Epithelial cell of proximal tubule (primary cell): ENCODE measurements around a stretch of chr1.

DNA sequence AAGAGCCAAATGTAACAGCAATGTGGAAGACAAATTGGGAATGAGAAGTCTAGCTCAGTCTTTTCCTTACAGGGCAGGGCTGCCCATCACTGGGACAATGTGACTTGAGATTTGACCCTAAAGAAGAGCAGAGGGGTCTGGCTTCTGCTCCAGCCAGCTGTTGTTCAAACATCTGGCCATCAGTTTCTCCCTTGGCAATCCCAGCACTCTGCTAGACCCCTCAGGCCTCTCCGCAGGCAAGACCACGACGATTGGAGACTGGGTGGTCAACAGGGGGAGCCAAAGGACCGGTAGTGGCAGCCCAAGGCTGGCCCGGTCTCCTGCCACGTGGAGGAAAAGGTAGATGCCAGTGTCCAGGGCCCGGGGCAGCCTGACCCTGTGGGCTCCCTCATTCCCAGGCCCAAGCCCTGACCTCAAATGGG is 25.0 kb downstream of the S100A6 start:
- RAMPAGE, long total RNA, result no peak
- RRBS, result no CpG with 5 or more reads among the region's 7 CpGs

DNA sequence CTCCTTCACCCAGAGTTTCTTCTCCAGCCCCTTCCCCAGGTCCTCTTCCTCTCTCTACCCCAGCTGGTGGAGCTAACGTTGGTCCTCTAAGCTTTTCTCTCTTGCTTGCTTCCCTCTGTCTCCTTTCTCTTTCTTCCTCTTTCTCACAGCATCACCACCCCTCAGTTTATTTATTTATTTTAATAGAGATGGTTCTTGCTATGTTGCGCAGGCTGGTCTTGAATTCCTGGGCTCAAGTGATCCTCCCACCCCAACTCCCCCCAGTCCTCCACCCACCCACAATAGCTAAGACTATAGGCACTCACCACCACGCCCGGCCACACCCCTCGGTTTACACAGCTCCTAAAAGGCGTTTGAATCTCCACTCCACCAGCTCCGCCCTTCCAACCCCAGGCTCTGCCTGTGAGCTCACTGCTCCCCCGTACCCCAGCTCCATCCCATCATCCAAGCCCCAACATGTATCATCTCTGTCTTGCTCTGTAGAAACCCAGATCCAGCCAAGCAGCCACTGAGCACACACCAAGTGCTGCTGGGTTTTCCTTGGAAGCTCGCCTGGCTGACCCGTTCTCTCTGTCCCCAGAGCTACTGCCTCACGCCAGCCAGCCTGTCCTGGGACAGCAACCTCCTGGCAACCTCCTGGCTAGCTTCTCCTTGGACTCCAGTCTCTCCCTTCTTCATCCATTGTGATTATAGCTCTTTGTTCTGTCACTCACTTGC is 11.9 kb upstream of the S100A2 start:
- RAMPAGE, long total RNA, result no peak
- RRBS, result no CpG with 5 or more reads among the region's 11 CpGs

- RAMPAGE, long total RNA, result no peak
- RRBS, result no CpG with 5 or more reads among the region's 3 CpGs
These were observed 3.3 kb downstream of the ILF2 start for GRCh38 chr1:153667503-153667910.

DNA sequence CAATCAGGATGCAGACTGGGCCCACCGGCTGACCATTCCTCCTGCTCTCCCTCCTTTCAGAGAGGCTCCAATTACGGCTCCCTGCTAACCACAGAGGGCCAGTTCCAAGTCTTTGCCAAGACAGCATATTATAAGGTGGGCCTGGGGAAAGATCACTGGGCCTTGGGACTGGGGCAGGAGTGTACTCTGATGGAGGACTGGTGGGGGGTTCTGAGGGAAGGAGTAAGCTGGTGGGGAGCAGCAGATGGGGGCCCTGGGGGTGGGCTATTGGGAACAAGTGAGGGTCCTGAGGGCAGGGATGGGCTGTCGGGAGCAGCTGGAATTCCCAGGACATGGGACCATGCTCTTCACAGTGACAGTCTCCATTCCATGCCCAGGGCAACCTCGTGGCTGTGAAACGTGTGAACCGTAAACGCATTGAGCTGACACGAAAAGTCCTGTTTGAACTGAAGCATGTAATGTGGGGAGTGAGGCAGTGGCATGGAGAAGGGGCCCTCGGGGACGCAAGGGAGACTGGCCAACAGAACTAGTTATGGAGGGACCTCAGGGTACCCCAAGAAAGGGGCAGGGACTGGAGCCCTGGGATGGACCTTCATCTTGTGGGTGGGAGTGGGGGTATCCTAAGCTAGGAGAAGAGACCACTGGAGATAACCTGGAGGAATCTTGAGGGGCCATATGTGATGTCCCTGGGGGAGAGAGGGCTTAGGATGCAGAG is 7.4 kb downstream of the NPR1 start:
- RAMPAGE, long total RNA, result no peak
- RRBS, result no CpG with 5 or more reads among the region's 10 CpGs

DNA sequence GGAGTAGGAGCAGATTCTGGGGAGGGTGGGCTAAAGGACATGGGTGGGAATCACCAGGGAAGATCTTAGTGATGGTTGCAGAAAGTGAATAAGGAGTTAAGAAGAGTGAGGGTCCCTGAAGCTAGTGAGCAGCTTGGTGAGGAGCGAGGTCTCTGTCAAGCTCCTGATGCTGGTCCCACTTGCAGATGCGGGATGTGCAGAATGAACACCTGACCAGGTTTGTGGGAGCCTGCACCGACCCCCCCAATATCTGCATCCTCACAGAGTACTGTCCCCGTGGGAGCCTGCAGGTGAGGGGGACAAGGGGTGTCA is 7.9 kb downstream of the NPR1 start:
- RAMPAGE, long total RNA, result no peak
- RRBS, result no CpG with 5 or more reads among the region's 4 CpGs

DNA sequence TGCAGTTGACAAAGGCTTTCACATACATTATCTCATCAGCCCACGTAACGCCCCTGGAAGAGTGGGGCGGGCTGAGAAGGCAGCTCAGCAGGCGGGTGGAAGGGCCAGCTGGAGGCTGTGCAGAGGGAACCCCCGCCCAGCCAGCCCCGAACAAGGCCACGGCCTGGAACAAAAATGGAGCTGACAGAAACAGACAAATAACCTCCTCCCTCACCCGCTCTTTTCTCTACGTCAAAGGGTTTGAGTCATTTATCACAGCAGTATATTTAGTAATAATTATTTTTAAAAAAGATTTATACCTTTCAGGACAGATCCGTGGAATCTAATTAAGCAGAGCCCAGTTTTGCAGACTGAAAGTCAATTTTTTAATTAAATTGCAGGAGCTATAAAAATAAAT is 20.0 kb downstream of the NPR1 start:
- RAMPAGE, long total RNA, result no peak
- RRBS, result no CpG with 5 or more reads among the region's 10 CpGs

DNA sequence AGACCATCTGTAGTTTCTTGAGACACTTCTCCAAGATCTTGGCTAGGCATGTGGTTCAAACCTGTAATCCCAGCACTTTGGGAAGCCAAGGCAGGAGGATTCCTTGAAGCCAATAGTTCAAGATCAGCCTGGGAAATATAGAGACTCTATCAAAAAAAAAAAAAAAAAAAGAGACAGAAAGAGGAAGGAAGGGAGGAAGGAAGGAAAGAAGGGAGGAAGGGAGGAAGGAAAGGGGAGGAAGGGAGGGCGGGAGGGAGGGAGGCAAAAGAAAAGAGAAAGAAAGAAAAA is 20.4 kb upstream of the INTS3 start:
- RAMPAGE, long total RNA, result no peak
- RRBS, result no CpG with 5 or more reads among the region's 1 CpG

GRCh38 chr1:153746823-153747450 is 19.1 kb downstream of the INTS3 start:
- RAMPAGE, long total RNA, result no peak
- RRBS, result no CpG with 5 or more reads among the region's 8 CpGs

DNA sequence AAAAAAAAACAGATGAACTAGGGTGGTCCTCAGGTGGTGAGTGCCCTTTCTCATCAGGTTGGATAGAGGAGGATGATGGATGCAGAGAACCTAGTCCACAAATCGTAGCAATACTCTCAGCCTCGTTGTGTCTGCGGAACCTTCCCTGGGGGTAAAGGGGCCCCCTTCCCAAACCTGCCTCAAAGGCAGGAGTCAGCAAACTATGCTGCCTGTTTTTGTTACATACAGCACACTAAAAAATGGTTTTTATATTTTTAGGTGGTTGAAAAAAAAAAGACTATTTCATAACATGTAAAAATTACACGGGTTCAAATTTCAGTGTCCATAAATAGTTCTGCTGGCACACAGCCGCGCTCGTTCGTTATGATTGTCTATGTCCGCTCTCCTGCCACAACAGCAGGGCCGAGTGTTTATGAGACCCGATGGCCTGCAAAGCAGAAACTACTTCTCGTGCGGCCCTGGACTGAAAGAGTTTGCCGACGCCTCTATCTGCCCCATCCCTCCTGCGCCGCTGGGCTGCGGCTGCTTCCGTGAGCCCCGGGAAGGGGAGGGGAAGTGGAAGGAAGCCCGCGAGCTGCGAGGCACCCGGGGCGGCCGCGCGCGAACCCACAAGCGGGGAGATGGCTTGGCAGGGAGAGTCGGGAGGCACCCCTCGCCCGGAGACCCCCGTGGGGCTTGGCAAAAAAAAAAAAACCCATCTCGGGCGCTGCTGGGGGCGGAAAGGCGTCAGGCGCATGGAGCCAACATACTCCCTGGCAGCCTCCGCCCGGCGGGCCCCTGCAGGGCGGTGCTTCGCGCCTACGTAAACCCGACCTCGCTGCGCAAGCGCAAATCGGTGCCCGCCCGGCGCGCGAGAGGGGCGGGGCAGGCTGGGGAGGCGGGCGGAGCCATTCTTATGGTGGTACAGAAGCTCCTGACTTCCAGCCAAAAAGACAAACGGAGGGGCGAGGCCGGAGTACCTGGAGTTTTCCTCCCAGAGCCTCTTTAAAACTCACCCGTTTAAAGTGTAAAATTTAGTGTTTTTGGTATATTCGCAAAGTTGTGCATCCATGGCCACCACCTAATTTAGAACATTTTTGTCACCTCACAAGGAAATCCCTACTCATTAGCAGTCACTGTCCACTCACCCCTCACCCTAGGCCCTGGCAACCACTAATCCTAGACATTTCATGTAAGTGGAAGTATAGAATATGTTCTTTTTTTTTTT is 8.2 kb downstream of the SLC27A3 start:
- RAMPAGE, long total RNA, result no peak
- RRBS, result under 1% methylated on average over 36 of the region's 64 CpGs

GRCh38 chr1:153920415-153921119 is 2.2 kb downstream of the GATAD2B start:
- RAMPAGE, long total RNA, result no peak
- RRBS, result no CpG with 5 or more reads among the region's 4 CpGs

DNA sequence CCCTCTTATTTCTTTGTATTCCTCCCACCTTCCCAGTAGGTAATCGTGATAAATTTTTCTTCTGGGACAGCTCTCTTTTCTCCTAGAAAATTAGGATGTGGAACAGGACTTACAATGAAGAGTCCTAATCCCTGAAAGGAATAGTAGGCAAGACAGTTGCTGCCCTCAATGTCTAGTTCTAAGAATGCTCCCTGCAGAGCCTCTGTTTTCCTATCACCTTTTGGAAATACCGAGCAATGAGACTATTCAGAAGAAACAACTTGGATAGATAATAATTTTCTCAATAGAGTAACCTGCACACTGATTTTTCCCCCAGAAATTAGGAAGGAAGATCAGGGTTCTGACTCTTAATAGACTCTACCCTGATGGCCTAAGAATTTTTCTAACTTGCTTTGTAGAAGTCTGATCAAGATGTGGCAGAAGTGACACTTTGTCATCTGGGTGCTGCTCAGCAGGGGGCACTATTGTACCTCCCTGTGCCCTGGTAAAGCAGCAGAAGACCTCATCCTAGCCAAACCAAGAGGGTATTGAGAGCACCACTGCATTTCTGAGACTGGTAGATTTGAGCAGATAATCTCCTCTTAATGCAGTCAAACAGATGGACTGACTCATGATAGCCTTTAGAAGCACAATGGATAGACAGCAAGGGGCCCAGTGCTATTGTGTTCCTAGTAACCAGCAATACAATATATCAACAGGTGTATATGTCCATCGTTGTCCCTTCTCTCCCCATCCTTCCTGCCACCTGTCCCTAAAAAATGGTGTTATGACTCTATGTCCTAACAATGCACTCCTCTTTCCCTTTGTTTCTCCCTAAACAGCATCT is 5.9 kb downstream of the TPM3 start:
- RAMPAGE, long total RNA, result no peak
- RRBS, result no CpG with 5 or more reads among the region's 3 CpGs

DNA sequence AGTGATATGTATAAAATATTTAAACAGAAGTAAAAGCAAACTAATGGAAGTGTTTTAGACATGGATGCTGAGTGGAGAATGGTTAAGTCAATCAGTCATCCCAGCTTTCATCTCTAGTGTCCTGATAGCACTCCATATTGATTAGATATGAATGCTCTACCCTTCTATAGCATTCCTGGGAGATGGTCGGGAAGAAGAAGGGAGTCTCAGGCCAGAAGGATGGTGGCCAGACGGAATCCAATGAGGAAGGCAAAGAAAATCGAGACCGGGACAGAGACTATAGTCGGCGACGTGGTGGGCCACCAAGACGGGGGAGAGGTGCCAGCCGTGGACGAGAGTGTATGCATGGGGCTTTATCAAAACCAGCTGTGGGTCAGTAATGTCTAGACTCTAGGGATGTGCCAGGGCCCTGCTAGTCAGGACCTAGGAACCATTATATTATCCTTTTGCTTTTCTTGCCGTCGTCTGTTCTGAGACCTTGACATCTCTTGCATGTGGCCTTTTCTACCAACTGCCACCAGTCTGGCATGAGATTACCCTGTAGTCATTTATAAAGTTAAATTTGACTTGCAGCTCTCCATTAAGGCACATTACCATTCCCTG is 13.8 kb downstream of the UBAP2L start:
- RAMPAGE, long total RNA, result no peak
- RRBS, result no CpG with 5 or more reads among the region's 12 CpGs

GRCh38 chr1:154349517-154350080 is 24.3 kb downstream of the ATP8B2 start:
- RAMPAGE, long total RNA, result no peak
- RRBS, result no CpG with 5 or more reads among the region's 6 CpGs

DNA sequence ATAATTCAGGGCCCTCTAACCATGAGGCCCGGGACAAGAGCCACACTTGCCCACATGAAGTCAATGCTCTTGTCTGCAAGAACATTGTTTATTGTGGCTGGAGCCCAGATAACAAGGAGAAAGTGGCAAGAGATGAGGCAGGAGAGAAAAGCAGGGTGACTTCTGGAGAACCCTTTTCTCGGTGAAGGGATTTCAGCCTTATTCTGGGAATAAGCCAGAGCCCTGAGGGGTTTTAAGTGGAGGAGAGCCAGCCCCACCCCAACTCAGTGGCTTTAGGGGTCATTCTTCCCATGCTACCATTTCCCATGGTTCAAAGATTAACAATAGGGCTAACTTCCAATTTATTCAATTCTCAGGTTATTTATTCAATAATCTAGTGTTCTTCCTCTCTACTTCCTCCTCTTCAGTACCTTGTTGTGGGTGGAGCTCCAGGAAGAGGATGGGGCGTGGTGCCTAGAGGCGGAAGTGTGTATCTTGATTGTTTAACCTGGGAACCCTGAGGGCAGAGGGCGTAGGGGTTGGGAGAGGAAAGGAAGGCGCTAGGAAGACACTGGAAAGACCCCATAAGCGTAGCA is 19.8 kb upstream of the IL6R start:
- RAMPAGE, long total RNA, result no peak
- RRBS, result no CpG with 5 or more reads among the region's 7 CpGs

DNA sequence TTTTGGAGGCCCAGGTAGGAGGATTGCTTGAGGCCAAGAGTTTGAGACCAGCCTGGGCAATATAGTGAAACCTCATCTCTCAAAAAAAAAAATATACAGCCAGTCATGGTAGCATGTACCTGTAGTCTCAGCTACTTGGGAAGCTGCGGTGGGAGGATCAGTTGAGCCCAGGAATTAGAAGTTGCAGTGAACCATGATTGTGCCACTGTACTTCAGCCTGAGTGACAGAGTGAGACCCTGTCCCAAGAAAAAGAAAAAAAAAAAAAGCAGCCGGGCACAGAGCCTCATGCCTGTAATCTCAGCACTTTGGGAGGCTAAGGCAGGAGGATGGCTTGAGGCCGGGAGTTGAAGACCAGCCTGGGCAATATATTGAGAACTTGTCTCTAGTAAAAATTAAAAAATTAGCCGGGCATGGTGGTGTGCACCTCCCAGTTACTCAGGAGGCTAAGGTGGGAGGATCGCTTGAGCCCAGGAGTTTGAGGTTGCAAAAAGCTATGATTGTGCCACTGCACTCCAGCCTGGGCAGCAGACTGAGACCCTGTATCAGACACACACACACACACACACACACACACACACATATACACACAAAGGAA is 20.5 kb downstream of the IL6R start:
- RAMPAGE, long total RNA, result no peak
- RRBS, result no CpG with 5 or more reads among the region's 5 CpGs

DNA sequence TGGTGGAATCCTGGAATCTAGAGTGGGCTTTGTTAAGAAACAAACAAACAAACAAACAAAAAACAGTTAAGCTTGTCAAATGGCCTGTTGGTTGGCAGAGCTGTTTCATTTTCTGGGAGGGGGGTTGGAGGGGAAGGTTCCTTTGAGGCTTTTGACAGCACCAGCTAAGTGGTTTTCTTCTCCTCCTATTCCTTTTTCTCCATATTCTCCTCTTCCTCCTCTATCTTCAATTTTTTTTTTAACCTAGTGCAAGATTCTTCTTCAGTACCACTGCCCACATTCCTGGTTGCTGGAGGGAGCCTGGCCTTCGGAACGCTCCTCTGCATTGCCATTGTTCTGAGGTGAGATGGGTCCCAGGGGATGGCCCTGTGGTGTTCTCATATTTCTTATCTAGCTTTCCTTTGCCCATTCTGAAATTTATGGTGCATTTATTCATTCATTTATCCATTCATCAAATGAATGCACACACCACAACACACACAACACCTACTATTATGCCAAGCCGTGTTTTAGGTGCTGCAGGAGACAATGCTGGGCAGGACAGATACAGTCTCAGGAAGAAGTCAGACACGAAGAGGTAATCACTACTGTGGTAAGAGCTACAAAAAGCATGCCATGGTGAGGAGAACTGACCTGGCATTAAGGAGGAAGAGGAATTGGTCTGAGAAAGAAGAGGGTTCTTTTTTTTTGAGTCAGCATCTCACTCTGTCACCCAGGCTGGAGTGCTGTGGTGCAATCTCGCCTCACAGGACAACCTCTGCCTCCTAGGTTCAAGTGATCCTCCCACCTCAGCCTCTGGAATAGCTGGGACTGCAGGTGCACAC is 47.6 kb upstream of the TDRD10 start:
- RAMPAGE, long total RNA, result no peak
- RRBS, result no CpG with 5 or more reads among the region's 5 CpGs

GRCh38 chr1:154474763-154475228 is 27.2 kb upstream of the TDRD10 start:
- RAMPAGE, long total RNA, result no peak
- RRBS, result no CpG with 5 or more reads among the region's 5 CpGs

GRCh38 chr1:154555795-154556207 is 2.7 kb downstream of the UBE2Q1 start:
- RAMPAGE, long total RNA, result no peak
- RRBS, result no CpG with 5 or more reads among the region's 2 CpGs

GRCh38 chr1:154582080-154582564 is 14.5 kb downstream of the CHRNB2 start:
- RAMPAGE, long total RNA, result no peak
- RRBS, result no CpG with 5 or more reads among the region's 8 CpGs

DNA sequence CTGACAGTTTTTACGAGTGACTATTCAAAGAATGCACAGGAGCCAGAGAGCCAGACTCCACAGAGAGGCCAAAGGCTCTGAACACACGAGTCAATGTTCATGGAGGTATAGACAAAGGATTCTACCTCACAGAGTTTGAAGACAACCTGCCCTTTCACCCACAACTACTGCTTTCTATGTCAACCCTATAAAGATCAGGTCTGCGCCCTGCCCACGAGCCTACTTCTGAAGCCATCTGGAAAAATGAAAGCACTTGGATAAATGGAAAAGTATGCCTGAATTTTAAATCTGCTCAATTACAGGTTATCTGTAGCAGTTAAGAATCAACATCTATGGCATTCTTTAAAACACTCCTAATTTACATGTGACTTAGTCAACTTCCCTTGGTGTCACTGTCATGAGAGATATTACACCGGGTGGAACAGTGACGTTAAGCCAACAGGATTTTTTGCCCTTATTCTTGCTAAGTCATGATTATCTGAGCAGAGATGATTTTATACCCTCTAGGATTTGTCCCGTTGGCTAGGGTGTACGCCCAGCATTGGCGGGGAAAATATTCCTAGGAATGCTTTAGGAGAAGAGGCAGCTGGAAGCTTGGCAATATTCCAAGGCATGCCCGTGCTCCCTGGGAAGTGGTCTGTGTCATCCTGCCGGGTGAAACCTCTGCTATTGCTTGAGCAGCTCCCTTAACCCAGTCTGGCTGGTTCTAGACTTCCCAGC is 16.0 kb downstream of the CHRNB2 start:
- RAMPAGE, long total RNA, result no peak
- RRBS, result 32% methylated on average over 1 of the region's 11 CpGs